PFSK-1 (cell line): ENCODE results near the genes HTR3C, EEF1AKMT4, ECE2, FAM131A and POLR2H.

DNA sequence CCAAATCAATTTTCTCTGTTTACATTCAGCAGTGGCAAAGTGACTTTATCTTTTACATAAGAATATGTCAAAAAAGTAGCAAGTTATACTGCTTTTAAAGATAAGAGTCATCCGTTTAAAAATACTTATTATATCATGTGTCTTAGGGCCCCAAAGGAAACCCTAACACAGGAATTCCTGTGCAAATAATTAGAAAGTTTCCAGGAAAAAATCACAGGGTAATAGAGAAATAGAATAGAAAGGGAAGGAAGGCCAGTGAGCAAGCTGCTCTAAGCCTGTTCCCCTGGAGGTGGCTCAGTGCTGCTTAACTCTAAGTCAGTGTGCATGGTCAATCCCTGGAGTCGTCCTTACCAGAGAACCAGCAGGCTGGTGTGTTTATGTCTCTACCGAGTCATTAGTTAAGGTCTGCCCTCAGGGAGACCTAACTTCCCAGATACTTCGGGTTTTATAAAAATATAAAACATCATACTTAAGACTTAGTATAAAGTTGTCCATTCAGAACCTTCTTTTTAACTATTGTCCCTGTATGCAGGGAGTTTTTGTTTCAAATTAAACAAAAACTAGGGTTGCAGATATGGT, 21.0 kb upstream of the MCF2L2 start:
- RRBS = no CpG with 5 or more reads among the region's 4 CpGs

GRCh38 chr3:183513187-183513913, 42.2 kb downstream of the KLHL6 start:
- RRBS = no CpG with 5 or more reads among the region's 8 CpGs

DNA sequence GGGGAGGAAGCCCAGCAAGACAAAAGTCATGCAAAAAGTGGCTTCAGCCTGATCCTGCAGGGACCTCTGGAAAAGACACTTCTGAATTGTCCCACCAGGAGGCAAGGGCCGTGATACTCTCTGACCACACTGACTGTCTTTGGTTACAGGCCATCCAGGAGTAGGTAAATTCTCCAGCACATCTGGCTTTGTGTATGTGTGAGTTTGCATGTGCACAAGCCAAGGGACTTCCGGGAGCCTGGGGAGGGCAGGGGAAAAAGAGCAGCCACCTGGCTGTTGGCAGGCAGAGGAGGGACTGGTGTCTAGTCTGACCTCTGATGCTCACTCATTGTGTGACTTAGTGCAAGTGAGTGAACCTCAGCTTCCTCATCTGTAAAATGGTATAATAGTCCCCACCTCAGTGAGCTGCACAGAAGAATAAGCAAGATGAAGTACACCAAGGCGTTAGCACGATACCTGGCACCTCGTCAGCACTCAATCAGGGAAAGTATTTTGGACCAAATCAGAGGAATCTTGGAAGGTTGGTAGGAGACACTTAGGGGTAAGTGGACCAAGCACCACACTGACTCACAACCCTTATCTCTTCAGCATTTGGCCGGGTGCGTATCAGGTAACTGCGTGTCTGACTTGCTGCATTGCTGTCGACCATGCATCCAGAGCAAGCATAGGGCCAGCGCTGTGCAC, 19.2 kb downstream of the KLHL6 start:
- RRBS = no CpG with 5 or more reads among the region's 10 CpGs

GRCh38 chr3:183698793-183699865, 1.5 kb downstream of the YEATS2 start:
- RRBS = no CpG with 5 or more reads among the region's 20 CpGs

GRCh38 chr3:184052820-184053275, at the start of gene HTR3C:
HTR3C (plus strand) TSS chr3:184053047.
- RRBS = no CpG with 5 or more reads among the region's 4 CpGs

GRCh38 chr3:184142141-184142804, 7.1 kb downstream of the EIF2B5 start:
- RRBS = no CpG with 5 or more reads among the region's 8 CpGs

- RRBS = 93% methylated on average over 9 of the region's 23 CpGs
Measured at GRCh38 chr3:184170598-184171188, 4.0 kb upstream of the AP2M1 start.

- RRBS = under 1% methylated on average over 6 of the region's 43 CpGs
Measured at GRCh38 chr3:184249116-184249860, at the start of gene EEF1AKMT4. EEF1AKMT4 (plus strand) TSS chr3:184249672.

DNA sequence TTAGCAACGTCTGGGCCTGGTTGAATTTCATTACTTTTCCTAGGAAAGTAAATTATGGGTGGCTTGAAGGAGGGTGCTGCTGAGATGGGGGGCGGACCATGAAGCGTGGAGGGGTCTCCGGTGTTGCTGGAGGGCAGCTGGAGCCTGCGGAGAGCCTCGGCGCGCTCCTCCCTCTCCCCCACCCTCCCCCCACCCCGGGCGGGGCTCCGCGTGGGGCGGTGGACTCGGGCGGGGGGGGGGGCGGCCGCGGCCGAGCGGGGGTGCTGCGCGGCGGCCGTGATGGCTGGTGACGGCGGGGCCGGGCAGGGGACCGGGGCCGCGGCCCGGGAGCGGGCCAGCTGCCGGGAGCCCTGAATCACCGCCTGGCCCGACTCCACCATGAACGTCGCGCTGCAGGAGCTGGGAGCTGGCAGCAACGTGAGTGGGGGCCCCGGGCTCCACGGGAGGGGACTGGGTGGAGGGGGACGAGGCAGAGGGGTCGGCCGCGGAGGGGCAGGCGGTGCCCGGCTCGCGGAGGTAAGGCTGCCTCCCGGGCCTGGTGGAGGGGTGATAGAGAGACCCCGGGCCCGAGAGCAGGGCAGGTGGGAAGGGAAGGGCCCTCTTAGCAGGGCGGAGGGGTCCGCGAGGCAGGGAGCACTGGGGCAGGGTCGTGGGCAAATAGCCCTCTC, at the start of gene ECE2:
Gene ECE2, plus strand, starts transcription at position 247 of the 668 bp plus-strand sequence.
- RRBS = 52% methylated on average over 29 of the region's 56 CpGs

- RRBS = no CpG with 5 or more reads among the region's 12 CpGs
Measured at GRCh38 chr3:184314248-184314474, 245 bp upstream of the EIF4G1 start.

DNA sequence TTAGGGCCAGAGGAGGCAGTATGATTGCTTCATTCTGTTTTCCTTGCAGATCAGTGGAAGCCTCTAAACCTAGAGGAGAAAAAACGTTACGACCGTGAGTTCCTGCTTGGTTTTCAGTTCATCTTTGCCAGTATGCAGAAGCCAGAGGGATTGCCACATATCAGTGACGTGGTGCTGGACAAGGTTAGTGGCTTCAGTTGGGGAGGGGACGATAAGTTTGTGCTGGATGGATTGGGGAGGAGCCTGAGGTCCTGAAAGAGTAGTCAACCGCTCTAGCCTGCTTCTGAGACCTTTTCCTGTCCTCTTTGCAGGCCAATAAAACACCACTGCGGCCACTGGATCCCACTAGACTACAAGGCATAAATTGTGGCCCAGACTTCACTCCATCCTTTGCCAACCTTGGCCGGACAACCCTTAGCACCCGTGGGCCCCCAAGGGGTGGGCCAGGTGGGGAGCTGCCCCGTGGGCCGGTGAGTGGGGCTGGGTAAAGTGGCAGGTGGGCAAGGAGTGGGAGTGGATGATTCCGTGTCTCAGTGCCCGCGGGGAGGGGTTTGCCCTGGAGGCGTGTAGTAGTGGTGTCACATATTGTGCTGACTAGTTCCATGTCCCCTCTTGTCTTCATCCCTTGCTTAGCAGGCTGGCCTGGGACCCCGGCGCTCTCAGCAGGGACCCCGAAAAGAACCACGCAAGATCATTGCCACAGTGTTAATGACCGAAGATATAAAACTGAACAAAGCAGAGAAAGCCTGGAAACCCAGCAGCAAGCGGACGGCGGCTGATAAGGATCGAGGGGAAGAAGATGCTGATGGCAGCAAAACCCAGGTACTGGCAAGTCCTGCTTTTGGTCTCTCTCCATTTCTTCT, 8.6 kb downstream of the EIF4G1 start:
- RRBS = 97% methylated on average over 4 of the region's 24 CpGs

- RRBS = no CpG with 5 or more reads among the region's 23 CpGs
Measured at GRCh38 chr3:184331171-184332068, 6.0 kb upstream of the FAM131A start.

- RRBS = no CpG with 5 or more reads among the region's 14 CpGs
Measured at GRCh38 chr3:184337289-184338119, at the start of gene FAM131A. FAM131A (plus strand) TSS chr3:184337600.

- RRBS = no CpG with 5 or more reads among the region's 23 CpGs
Measured at GRCh38 chr3:184359574-184360870, 1.4 kb downstream of the CLCN2 start.

GRCh38 chr3:184361534-184361976, at the start of gene POLR2H:
POLR2H (plus strand) TSS chr3:184361710.
- RRBS = under 1% methylated on average over 34 of the region's 57 CpGs

- RRBS = 1% methylated on average over 14 of the region's 63 CpGs
Measured at GRCh38 chr3:184362762-184363585, 1.5 kb downstream of the POLR2H start.

DNA sequence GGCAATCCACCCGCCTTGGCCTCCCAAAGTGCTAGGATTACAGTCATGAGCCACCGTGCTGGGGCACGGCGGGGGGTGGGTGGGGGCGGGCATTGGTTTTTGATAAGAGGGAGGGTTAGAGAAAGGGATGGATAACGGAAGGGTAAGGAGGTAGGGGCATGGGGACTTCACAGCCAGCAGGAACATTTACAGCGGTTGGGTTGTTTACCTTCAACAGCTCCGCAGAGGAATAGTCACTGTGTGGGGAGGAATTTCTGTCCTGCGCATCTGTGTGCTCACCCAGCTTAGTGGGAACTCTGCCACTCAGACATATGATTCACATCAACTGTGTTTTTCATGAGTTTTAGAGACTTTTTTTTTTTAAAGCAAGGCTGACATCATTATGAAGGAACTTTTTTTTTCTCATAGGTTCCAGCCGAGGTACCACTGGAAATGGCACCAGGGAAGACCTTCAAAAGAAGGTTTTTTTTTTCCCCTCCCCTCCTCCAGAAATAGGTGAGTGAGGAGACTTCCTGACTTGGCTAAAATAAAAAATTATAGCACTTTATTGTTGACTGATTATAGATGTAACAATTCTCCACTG, 19.6 kb downstream of the CHRD start:
- RRBS = no CpG with 5 or more reads among the region's 10 CpGs

DNA sequence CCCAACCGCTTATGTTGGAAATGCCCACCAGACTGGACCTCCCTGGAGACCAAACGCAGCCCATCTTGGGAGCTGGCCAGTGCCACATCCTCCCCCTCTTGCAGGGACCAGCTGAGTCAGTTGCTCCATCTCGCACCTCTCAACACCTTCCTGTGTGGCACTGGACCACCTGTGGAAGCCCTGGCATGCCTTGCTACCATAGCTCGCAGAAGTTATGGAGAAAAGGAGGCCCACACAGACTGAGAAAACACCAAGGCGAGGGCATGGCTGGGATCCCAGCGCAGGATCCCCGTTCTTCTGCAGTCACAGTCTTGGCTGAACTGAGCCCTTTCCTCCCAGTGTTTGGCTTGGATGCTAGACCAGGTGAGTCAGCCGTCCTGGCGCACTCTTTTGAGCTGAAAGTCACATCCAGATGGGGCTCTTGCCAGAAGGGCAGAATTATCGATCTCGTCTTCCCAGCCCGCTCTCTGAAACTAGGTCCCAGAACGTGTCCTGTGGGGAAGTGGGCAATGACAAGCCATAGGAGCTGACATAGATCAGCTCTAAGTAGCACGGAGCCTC, 46.9 kb downstream of the CHRD start:
- RRBS = no CpG with 5 or more reads among the region's 14 CpGs

GRCh38 chr3:184680772-184681030, 31.2 kb downstream of the MAGEF1 start:
- RRBS = no CpG with 5 or more reads among the region's 3 CpGs

- RRBS = no CpG with 5 or more reads among the region's 17 CpGs
Measured at GRCh38 chr3:184710414-184711328, 1.2 kb downstream of the MAGEF1 start.